Vermiform appendix (tissue), 1 donor: ENCODE results near the genes TRIM71 and SUSD5.

GRCh38 chr3:31635833-31636416 lies 103.2 kb downstream of the STT3B start:
- PRO-cap, result no peak

GRCh38 chr3:31654576-31654775 lies 121.8 kb downstream of the STT3B start:
- PRO-cap, result no peak

DNA sequence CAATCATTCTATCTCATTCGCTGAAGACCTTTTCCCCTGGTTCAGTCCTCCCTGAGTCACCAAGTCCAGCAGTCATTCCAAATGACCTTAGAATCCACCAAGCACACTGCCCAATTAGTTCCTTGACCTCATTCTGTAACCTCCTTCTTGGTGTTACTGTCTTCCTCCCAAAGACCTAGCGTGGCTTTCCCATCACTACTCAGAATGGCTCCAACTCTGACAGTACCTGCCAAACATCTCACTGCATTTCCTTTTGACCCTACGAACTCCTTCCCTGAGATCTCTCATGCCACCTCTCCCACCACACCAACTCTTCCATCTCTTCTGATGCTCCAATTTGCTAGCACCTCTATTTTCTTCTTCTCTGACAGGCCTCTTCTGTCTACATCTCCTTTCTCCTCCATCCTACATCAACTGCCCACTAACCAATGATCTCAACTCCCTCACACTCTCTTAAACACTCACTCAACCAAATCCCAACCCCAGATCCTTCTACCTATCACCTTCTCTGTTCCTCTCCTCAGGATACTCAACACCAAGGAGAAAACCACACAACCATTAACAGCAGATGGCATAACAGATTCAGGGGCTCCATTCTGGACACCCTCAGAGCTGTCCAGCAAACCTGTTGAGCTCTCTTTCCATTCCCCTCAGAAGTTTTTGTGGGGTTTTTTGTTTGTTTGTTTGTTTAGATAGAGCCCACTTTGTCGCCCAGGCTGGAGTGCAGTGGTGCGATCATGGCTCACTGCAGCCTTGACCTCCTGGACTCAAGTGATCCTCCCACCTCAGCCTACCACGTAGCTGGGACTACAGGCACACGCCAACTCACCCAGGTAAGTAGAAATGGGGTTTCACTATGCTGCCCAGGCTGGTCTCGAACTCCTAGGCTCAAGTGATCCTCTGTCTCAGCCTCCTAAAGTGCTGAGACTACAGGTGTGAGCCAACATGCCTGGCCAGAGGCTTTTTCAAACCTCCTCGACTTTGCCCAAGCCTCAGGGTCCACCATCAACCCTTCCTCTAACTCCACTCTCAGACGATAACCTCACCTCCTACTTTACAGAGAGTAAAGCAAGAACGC lies 42.9 kb downstream of the OSBPL10 start:
- PRO-cap, result no peak

DNA sequence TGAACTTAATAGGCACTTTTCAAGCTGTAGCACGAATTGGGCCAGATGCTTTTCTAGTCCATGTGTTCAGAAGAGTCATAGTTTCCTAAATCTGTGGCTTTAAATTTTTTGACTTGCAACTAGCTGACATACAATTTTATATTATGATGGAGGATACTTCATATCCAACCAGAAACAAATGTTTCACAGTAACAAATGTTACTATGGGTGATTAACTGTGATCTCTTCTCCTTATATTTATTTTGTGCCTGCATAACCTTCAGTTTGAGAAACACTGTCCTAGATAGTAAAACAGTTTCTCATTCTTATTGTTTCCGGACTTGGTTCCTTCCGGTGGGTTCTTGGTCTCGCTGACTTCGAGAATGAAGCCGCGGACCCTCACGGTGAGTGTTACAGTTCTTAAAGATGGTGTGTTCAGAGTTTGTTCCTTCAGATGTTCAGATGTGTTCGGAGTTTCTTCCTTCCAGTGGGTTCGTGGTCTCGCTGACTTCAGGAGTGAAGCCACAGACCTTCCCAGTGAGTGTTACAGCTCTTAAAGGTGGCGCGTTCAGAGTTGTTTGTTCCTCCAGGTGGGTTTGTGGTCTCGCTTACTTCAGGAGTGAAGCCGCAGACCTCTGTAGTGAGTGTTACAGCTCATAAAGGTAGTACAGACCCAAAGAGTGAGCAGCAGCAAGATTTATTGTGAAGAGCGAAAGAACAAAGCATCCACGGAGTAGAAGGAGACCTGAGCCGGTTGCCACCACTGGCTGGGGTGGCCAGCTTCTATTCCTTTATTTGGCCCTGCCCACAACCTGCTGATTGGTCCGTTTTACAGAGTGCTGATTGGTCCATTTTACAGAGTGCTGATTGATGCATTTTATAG lies 8.1 kb downstream of the GPD1L start:
- PRO-cap, result unidirectional peak, minus-strand start at position 738 of the sequence

DNA sequence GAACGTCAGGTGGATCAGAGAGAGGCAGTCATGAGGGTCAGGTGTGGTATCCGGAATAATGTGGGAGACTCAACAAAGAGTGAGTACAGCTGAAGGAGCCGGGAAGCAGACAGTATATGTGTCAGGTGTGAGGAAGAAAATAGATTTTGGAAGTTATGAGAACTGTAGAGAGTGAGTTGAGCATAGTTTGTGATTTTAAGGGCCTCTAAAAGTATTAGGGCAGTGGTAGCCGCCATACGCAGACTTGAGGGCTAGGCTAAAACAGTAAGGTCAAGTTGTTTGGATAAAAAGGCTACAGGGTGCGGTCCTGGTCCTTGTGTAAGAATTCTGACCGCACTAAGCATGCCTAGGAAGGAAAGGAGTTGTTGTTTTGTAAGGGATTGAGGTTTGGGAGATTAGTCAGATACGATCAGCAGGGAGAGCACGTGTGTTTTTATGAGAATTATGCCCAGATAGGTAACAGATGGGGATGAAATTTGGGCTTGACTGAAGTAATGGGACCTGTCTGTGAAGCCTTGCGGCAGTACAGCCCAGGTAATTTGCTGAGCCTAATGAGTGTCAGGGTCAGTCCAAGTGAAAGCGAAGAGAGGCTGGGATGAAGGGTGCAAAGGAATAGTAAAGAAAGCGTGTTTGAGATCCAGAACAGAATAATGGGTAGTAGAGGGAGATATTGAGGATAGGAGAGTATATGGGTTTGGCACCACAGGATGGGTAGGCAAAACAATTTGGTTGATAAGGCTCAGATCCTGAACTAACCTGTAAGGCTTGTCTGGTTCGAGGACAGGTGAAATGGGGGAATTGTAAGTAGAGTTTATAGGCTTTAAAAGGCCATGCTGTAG lies 39.2 kb downstream of the CMTM6 start:
- PRO-cap, result no peak

- PRO-cap, result bidirectional peak, plus-strand start at chr3:32502244, minus-strand start at chr3:32502295; bidirectional peak, plus-strand start at chr3:32502399, minus-strand start at chr3:32502355
Observed at GRCh38 chr3:32501865-32502685, 577 bp downstream of the CMTM6 start.

GRCh38 chr3:32703401-32704150 lies 18.6 kb downstream of the CNOT10 start:
- PRO-cap, result no peak

- PRO-cap, result no peak
Observed at GRCh38 chr3:32815776-32816310, 2.0 kb upstream of the TRIM71 start.

DNA sequence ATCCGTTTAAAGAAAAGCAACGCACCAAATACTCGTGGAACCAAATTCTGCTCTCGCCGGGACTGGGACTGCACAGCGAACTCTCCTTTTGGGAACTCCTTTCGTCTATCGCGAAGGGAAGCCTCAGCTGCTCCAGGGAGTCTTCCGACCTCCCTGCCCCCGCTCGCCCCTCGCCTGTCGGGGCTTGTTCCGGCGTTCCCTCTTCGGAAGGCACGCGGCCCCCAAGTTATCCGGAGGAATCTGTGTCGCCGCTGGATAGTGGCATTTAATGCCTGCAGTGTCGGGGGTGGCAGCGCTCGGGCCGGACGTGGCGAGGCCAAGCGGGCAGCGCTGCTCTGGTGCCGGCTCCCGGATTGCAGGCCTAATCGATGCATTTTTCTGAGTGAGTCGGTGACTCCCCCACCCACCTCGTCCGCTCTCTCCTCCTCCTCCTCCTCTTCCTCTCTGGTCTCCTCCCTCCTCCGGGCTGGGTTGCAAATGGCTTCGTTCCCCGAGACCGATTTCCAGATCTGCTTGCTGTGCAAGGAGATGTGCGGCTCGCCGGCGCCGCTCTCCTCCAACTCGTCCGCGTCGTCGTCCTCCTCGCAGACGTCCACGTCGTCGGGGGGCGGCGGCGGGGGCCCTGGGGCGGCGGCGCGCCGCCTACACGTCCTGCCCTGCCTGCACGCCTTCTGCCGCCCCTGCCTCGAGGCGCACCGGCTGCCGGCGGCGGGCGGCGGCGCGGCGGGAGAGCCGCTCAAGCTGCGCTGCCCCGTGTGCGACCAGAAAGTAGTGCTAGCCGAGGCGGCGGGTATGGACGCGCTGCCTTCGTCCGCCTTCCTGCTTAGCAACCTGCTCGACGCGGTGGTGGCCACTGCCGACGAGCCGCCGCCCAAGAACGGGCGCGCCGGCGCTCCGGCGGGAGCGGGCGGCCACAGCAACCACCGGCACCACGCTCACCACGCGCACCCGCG lies at the start of gene TRIM71:
Gene TRIM71, plus strand, starts transcription at position 394 of the 953 bp plus-strand sequence.
- PRO-cap, result no peak

DNA sequence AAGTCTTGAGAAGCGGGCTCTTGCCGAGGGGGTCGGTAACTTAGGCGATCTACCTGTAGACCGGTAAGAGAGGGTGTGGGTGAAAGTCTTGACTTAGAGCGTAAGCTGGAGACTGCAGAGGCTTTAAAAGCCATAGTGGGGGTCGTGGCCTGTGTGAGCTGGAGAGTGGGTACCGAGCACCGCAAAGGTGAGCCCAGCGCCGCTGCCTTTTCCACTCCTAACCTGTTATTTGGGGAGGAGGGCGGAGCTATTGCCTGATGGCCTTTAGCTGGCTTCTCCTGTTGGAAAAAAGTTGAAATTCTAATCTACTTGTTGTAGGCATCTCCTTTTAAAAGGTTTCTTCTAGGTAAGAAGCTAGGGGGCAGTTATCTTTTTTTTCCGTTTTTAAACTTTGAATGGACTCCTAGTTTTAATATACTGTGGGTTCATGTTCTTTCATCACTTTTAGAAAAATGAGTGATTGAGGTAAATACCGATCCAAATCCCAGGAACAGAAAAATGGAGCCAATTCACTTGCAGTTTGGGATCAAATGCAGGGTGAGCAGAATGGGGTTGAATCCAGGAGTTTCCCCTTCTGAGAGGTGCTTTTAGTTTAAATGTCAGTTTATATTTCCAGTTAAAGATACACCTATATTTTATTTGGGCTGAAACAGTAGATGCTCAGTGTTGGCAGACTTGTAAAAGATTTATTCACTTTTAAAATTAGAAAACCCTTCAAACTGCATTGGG lies 2.4 kb downstream of the TRIM71 start:
- PRO-cap, result no peak

DNA sequence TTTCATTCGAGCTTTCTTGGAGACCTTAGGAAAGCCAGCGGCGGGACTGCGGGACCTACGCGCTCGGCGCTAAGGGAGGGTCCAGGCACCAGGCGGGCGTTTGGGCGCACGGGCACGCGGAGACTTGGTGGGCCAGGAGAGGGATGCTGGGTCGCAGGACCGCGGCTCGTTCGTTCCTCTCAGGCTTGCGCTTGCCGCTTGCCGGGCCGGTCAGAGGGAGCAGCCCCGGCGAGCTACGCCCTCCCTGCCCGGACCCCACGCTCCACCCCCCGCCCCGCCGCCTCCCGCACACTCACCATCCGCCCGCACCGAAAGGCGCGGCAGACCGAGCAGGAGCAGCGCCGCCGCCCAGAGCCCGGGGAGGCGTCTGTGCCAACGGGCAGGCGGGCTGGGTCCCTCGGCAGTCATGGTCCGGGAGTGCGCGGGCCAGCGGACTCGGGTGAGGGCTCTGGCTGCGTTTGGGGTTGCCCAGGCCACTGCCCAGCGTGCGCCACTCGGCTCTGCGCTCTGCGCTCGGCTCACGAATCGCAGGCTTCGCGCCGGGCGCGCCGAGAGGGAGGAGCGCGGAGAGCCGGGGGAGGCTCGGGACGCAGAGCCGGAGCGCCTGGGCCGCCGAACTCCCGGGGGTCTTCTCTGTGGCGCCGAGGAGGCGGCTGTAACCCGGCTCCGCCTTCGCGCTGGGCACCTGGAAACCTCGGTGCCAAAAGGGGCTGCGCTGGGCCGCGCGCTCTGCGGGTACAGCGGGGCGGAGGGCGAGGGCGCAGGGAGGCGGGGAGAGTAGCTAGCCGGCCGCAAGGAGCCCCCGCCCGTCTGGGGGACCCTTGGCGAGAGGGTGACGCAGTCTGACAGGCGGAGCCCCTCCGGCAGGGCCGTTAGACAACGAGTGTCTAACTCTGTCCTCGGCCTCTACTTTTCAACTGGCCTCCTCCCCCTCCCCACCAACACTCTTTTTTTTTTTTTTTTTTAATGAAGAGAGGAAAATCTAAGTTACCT lies at the start of gene SUSD5:
Gene SUSD5, minus strand, starts transcription at position 421 of the 993 bp plus-strand sequence.
- PRO-cap, result no peak

- PRO-cap, result no peak
Observed at GRCh38 chr3:33644189-33644958, 73.7 kb downstream of the CLASP2 start.

DNA sequence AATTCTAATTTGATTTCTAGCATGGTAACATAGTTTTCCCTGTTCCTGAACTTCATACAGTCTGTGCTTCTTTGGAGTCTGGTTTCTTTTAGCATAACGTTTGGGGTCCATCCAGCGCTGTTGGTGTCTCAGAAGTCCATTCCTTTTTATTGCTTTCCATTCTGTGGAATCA lies 630 bp upstream of the CLASP2 start:
- PRO-cap, result no peak

GRCh38 chr3:35528697-35529186 lies 110.6 kb upstream of the ARPP21 start:
- PRO-cap, result no peak

- PRO-cap, result no peak
Observed at GRCh38 chr3:35674996-35675772, 35.9 kb downstream of the ARPP21 start.

DNA sequence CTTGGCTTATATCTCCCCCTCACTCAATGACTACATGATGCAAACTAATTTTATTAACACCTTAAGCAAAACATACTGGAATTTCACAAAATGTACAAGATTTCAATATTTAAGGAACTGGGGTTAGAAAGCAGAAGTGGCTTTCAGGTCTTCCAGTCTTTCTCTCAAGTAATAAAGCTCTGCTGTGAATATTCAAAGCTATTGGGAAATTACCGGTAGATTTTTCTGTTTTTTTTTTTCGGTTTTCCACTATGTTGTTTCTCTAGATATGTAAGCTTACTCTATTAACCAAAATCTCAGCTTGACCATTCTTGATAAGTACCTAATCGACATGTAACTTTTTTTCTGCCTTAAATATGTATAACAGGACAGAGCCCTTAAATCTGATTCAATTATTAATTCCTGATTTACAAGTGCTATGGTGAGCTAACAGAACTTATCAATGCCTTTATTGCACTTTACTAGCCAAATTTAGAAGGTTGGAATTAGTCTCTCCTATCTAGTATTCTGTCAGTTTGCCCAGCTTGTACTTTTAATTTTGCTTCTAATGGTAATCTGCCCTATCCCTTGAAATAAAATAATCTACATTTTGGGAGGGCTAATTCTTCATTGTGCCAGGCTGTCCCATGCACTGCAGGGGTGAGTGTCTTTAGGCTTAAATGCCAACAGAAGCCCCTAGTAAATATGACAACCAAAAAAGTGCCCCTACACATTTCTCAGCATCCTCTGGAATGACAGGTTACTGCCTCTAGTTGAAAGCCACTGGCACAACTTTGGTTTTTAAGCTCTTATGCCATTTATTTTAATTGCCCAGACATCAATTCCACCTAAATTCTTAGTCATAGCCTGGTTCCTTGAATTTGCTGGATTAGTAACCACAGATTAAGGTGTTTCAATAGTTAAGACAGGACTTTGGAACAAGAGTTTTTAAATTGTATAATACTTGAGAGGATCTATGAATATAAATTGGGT lies 3.6 kb downstream of the EPM2AIP1 start:
- PRO-cap, result no peak

DNA sequence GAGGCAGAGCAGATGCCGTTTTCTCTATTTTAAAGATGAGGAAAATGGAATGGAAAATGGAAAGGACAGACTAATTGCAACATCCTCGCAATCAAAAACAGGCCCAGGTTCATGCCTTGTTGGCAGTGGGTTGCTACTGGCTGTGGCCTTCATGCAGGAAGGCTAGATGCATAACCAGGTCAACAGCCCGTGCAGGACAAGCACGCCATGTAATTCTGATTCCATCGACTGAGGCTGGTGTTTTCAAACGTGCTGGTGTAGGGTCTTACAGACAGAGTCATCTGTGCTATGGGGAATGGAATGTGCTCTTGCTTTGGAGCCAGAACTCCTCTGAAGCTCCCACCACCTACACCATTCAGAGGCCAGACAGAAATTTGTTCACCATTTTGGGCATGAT lies 37.9 kb downstream of the MLH1 start:
- PRO-cap, result no peak

DNA sequence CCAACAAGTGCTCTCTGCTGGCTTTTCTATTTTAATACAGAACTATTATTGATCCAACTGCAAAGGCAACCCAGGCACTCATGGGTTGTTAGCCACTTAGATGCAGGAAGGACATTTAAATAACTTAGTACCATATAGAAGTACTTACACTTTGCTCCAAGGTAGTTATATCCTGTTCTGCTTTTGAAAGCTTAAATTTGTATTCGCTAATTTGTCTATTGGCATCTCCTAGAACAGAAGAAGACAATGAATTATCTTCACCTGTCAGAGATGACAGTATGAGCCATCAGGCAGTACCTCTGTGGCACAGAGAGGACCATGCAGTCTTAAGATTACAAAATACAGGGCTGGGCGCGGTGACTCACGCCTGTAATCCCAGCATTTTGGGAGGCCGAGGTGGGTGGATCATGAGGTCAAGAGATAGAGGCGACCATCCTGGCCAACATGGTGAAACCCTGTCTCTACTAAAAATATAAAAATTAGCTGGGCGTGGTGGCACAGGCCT lies 61.7 kb downstream of the MLH1 start:
- PRO-cap, result no peak

GRCh38 chr3:37141432-37142331 lies 32.7 kb downstream of the LRRFIP2 start:
- PRO-cap, result no peak

- PRO-cap, result no peak
Observed at GRCh38 chr3:37170830-37171940, 3.2 kb downstream of the LRRFIP2 start.